Placental epithelial cell (primary cell): ENCODE results near the gene ACADVL.

GRCh38 chr17:6472910-6473357 lies 28.7 kb downstream of the PIMREG start:
- CAGE, long polyA plus RNA: no peak

- CAGE, long polyA plus RNA: no peak
These were observed 859 bp downstream of the PITPNM3 start for GRCh38 chr17:6555349-6556043.

- CAGE, long polyA plus RNA: no peak
These were observed 1.0 kb downstream of the KIAA0753 start for GRCh38 chr17:6639401-6639953.

DNA sequence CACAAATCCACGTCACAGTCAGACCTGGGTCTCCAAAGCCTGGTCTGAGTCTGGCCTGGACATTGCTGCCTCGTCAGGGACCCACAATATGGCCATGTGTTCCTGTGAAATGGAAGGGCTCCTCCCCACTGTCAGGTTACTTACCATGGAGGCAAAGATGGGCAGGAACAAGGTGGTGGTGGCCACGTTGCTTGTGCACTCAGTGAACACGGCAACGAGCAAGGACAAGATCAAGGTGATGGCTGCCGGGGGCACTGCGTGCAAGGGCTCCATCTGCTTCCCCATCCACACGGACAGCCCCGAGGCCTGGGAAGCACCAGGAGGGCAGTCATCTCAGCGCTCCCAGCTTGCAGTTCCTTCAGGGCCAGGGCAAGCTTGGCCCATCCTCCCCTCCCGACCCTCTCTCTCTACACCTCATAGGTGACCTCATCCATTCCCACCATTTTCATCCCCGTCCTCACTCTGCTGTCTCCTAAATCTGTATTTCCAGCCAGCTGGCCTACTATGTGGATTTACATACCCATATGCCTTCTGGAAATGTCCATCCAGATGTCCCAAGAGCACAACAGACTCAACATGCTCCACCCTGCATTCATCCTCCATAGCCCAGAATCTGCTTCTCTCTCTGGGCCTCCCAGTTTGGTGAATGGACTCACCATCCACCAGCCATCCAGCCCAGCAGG lies 22.4 kb downstream of the SLC13A5 start:
- CAGE, long polyA plus RNA: no peak

DNA sequence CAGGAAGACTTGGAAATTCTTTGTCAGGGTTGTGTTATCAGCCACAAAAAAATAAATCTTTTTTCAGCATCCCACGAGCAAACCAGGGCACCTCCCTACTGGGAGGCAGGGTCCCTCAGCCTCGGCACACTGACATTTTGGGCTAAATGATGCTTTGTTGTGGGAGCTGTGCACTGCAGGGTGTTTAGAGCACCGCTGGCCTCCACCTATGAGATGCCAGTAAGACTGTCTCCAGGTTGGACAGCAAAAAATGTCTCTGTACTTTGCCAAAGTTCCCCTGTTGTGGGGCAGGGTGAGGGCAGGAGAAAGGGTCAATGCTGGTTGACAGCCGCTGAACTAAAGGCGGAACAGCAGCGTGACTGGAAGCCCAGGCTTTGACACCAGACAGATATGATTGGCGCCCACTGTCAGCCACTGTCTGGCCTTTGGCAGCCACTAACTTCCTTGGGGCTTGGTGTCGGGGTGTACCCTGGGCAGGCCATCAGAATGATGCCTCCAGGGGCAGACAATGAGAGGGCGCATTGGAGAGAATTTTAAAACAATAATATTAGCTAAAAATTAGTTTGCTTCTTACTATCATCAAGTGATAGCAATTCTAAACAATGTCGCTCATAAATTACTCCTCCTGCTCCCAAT lies 3.3 kb downstream of the SLC13A5 start:
- CAGE, long polyA plus RNA: no peak

GRCh38 chr17:6937081-6937510 lies 58.8 kb upstream of the ALOX12 start:
- CAGE, long polyA plus RNA: no peak

- CAGE, long polyA plus RNA: no peak
These were observed 869 bp downstream of the C17orf49 start for GRCh38 chr17:7015228-7016073.

DNA sequence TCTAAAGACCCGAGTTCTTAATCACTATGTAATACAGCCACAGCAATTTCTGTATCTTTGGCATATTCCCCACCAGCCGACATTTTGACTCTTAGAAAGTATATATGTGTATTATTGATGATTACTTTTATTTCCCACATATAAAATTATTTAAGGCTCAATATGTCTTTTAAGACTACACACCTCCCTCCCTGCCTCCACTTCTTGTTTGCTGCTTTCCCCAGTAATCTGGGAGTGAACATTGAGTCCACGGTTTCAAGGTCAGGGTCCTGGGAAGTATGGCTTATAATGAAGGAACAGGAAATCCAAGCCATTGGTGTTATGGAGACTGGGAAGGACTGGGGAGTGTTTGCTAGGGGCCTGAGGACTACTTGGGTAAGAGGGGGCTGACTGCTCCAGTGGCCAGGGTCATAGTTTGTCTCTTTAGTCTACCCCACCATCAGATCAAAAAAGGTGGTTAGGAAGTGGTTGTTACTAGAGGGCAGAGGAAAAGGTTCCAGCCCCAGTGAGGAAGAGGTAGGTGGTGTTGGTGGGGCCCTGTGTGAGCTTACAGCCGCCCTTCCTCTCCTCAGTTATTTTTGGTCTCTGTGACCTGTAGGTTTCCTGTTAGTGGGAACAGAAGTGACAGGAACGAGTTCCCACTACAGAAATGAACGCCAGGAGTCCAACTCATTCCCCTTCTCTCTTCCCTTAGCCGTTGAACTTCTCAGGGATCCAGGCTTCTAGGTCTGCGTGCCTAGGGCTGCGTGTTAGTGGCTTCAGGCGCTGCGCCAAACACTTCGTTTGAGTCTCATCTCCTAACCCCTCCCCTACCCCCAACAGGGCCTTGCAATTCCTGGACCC lies 755 bp upstream of the SLC16A13 start:
- CAGE, long polyA plus RNA: no peak

GRCh38 chr17:7204617-7205579 lies 12.5 kb downstream of the DLG4 start:
- CAGE, long polyA plus RNA: no peak

GRCh38 chr17:7219359-7220088 lies at the start of gene ACADVL:
TSS of gene ACADVL (plus strand) at chr17:7219938.
- CAGE, long polyA plus RNA: no peak

DNA sequence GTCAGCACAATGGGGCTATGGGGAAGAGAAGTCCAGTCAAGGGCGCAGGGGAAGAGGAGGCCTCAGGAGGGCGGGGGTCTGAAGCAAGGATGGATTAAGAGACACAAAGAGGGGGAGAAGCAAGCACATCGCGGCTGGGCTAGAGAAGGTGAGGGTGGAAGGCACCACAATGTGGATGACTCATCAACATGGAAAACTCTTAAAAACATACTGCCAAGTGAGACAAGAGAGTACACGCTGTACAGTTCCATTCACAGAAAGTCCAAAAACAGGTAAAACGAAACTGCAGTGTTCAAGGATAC lies 6.3 kb downstream of the DVL2 start:
- CAGE, long polyA plus RNA: no peak

DNA sequence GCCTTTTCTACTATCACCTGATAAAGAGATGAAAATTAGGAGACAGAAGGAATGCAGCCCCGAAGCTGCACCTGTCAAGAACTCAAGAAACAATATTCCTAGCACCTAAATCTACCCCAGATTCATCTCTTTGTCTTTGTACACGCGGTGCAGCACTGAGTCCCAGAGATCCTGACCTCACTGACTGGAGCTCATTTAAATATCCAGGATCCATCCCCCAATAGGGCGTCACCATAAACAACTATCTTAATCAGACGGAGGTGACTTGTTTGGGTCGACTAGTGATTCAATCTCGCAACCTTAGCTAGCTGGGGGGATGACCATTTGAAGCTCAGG lies 618 bp downstream of the GABARAP start:
- CAGE, long polyA plus RNA: no peak

GRCh38 chr17:7295275-7295816 lies 907 bp upstream of the YBX2 start:
- CAGE, long polyA plus RNA: no peak

DNA sequence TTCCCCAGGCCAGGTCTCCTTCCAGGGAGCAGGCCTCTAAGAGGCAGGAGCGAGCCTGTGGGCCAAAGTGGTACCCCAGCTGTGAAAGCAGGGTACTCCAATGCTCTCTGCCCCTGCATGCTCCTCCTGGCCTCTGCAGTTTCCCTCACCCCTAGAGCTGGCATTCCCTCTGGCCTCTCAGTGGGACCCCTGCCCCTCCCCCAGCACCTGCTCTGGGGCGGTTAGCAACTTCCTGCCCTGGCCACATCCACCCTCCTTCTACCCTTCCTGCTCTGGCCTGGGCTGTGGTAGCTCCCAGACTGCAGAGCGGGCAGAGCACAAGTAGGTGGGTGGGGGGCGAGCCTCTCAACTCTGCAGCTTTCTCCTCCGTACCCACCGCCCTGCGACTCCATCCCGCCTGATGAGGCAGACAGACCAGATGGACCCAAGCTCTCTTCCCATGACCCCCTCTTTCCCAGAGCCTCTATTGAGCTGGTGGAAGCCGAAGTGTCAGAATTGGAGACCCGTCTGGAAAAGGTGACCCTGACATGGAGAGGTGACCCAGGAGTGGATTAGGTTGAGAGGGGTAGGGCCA lies 612 bp downstream of the ACAP1 start:
- CAGE, long polyA plus RNA: no peak

DNA sequence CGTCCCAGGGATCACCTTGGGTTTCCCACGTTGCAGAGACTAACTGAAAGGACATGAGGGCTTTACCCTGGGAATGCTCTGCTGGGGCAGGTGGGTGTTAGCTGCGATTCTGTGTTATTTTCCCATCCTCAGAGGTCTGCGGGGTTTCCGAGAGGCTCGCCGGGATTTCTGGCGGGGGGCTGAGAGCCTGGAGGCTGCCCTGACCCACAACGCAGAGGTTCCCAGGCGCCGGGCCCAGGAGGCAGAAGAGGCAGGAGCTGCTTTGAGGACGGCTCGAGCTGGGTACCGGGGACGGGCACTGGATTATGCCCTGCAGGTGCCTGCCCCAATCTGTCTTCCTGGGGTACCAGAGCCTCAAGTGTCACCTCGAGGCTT lies 6.9 kb downstream of the ACAP1 start:
- CAGE, long polyA plus RNA: no peak

- CAGE, long polyA plus RNA: no peak
These were observed 591 bp upstream of the TNK1 start for GRCh38 chr17:7380325-7380671.

DNA sequence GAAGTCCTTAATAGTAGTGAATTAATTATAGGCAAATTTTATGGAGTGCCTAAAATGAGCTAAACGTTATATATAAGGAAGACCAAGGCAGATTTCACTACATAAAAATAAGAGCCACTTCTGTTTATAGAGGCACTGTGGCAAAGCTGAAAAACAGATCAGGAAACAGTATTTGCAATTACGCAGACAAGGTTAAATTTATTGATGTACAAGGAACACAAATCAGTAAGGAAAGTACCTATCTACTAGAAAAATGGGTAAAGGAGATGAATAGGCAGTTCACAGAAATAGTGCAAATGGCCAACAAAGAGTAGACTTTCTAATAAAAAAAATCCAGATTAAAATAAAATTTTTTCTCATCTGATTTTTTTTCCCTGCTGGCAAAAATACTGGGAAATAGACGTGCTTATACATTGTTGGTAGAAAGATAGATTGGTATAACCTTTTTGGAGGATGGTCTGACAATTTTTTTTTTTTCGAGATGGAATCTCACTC lies 5.4 kb downstream of the SLC35G6 start:
- CAGE, long polyA plus RNA: no peak

DNA sequence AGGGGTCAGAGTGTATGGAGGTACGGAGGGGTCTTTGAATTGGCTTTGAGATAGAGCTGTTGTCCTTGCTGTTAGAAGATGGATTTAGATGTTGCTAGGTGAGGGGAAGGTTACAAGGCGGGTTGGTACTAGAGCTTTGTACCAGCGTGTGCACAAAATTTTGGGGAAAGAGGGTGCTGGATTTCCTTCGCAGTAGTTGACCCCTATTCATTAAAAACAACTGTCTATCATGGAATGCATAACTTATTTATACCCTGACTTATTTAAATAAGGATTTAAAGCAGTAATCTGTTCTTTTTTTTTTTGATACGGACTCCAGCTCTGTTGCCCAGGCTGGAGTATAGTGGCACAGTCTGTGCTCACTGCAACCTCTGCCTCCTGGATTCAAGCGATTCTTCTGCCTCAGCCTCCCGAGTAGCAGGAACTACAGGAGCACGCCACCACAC lies 9.7 kb downstream of the SLC35G6 start:
- CAGE, long polyA plus RNA: no peak

DNA sequence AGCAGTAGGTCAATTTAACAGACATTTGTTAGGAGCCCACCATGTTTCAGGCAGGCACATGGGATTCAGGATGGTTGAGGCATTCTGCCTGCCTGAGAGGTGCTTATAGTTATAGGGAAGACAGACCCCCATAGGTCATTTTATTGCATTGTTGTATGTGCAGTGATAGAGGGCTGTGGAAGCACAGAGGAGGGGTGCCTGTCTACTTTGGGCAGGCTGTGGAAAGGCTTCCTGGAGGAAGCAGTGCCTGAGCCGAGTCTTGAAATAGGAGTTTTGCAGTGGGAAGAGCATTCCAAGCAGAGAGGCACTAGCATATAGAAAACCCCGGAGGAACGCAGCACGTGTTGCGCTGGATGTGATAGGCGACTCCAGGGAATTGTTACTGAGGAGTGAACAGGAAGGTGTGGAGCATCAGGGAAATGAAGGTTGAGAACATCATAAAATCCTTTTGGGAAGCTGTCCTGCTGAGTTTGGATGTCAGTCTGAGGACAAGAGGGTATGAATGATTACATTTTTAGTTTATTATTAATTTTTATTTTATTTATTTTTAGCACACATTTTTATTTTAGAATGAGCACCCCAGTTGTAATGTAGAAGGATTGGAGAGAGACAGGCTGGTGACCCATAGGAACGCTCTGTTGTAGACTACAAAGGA lies 12.0 kb downstream of the SLC35G6 start:
- CAGE, long polyA plus RNA: no peak

- CAGE, long polyA plus RNA: no peak
These were observed 16.0 kb downstream of the SLC35G6 start for GRCh38 chr17:7497176-7497790.